Cytotoxic T cell (primary cell): ENCODE data around the genes SYNGR4, SULT2B1, PLEKHA4, DHDH, FTL and CGB2.

- PRO-cap, 2 experiments = peak in 1 of 2 experiments; most common minus-strand start chr19:48169679 (in 1)
These were observed 662 bp downstream of the LIG1 start for GRCh38 chr19:48169469-48169894.

- PRO-cap, 2 experiments = peak in 2 of 2 experiments; most common plus-strand start chr19:48204112 (in 2); most common minus-strand start chr19:48203952 (in 2)
These were observed 33.4 kb downstream of the ZSWIM9 start for GRCh38 chr19:48203650-48204535.

- PRO-cap, 2 experiments = peak in 2 of 2 experiments; most common plus-strand start chr19:48330336 (in 2)
These were observed 4.9 kb downstream of the EMP3 start for GRCh38 chr19:48330048-48330761.

GRCh38 chr19:48363760-48364714, at the start of gene SYNGR4:
Gene SYNGR4 (plus strand): TSS chr19:48364367.
- PRO-cap, 2 experiments = peak in 2 of 2 experiments; most common plus-strand start chr19:48364490 (in 2); most common minus-strand start chr19:48363918 (in 2)

DNA sequence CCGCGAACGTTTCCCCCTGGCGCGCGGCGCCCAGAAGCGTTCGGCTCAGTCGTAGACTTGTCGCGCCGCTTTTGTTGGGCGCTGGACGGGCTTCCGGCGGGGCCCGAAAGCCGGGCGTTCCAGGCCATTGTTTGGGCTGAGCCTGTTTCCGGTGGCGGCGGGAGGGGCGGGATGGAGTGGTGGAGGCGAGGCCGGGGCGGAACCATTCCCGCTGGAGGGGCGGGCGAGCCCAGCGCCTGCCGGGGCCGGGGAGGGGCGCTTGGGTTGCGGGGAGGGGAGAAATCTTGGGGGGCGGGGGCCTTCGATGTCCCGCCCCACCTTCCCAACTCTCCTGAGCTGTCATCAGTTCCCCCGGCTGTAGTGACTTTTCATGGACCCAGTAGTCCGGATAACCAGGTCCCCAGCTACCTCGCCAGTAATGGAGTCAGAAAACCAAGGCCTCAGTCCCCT, 445 bp downstream of the CYTH2 start:
- PRO-cap, 2 experiments = no peak in any of the 2 experiments

- PRO-cap, 2 experiments = no peak in any of the 2 experiments
These were observed at the start of gene SULT2B1 for GRCh38 chr19:48551552-48552339. Gene SULT2B1 (plus strand): TSS chr19:48552172.

GRCh38 chr19:48618399-48619075, 441 bp downstream of the RPL18 start:
- PRO-cap, 2 experiments = no peak in any of the 2 experiments

GRCh38 chr19:48720178-48721395, 1.1 kb upstream of the MAMSTR start:
- PRO-cap, 2 experiments = peak in 2 of 2 experiments; most common plus-strand start chr19:48720866 (in 2); most common minus-strand start chr19:48721022 (in 2)

DNA sequence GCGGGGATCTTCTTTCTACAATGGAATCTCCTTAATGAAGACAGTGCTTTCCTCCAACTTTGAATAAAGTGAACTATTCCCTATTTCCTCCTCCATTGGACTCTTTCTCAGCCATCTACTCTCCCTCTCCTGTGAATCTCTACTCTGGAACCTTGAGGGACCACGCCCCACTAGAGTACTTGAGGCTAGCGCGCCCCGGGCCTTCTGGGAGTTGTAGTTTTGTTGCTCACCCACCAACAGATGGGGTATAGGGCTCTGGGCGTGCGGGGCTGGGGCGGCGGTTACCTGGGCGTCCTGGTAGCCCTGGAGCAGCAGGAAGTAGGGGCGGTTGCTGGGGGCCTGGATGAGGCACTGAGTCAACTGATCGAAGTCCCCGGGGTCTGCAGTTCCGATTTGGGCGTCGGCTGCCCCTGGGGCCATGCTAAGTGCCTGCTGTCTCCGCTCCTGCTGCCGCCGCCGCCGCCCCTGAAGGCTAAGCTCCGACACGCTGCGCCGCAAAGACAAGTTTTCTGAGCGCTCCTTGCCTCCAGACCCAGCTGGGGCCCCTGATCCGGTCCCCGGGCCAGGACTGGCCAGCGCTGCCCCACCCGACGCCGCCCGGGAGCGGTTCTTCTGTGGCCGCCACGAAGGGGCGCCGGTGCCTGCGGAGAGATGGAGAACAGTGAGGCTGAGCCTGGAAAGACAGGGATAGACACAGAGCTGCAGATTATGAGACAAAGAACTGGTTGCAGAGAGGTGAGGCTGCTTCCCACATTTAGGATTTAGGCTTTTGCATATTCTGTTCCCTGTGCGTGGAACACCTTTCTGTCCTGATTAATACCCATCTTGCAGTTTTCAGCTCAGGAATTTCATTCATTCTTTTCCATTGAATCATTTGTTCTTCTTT, 5.3 kb downstream of the RASIP1 start:
- PRO-cap, 2 experiments = no peak in any of the 2 experiments

GRCh38 chr19:48737226-48738138, 2.9 kb downstream of the RASIP1 start:
- PRO-cap, 2 experiments = no peak in any of the 2 experiments

DNA sequence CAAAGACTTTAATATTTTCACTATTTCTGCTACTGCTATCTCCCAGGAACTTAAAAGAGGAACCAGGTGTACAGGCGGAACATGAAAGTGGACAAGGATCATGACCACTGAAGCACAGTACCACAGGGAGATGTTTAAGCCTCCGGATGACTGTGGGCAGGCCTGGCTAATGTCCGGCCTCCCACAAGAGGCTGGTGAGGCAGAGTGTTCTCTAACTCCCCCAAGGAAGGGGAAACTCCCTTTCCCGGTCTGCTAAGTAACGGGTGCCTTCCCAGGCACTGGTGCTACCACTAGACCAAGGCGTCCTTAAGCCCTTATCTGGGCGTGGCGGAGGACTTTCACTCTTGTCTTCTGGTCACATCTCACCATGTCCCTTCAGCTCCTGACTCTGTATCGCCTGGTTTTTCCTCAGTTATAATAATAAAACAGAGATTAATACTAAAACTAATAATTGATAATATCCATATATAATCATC, 25.7 kb downstream of the FGF21 start:
- PRO-cap, 2 experiments = no peak in any of the 2 experiments

GRCh38 chr19:48867817-48868862, at the start of gene PLEKHA4:
Gene PLEKHA4 (minus strand): TSS chr19:48868617.
- PRO-cap, 2 experiments = no peak in any of the 2 experiments

GRCh38 chr19:48910951-48911444, 10.9 kb downstream of the NUCB1 start:
- PRO-cap, 2 experiments = no peak in any of the 2 experiments

GRCh38 chr19:48933323-48934070, at the start of gene DHDH:
Gene DHDH (plus strand): TSS chr19:48933699.
- PRO-cap, 2 experiments = peak in 2 of 2 experiments; most common plus-strand start chr19:48933699 (in 2); most common minus-strand start chr19:48933774 (in 2)

- PRO-cap, 2 experiments = no peak in any of the 2 experiments
These were observed 846 bp upstream of the FTL start for GRCh38 chr19:48964275-48964651.

DNA sequence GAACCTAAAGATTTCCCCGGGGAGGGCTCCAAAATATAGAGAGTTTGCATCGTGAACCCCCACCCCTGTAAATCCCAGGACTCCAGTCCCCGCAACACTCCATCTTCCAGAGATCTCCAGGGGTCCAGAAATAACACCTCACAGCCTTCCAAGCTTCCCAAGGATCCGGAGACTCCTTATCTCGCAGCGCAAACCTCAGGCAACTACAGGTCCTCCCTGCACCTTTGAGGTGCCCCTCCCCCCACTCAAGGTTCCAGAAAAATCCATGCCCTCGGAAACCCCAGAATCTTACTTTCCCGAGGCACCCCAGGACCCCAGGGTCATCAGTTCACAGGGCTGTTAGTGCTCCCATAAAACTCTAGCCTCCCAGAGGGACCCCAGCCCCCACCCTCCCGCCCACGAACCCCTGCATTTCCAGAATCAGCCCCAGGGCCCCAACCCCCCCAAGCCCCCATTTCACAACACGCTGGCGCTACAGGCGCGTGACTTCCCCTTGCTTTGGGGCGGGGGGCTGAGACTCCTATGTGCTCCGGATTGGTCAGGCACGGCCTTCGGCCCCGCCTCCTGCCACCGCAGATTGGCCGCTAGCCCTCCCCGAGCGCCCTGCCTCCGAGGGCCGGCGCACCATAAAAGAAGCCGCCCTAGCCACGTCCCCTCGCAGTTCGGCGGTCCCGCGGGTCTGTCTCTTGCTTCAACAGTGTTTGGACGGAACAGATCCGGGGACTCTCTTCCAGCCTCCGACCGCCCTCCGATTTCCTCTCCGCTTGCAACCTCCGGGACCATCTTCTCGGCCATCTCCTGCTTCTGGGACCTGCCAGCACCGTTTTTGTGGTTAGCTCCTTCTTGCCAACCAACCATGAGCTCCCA, at the start of gene FTL:
TSS of gene FTL (plus strand) at position 658 of the 867 bp plus-strand sequence.
- PRO-cap, 2 experiments = peak in 2 of 2 experiments; most common plus-strand start position 658 of the sequence (in 2); most common minus-strand start position 463 of the sequence (in 1)

GRCh38 chr19:48967231-48967390, 2.0 kb downstream of the FTL start:
- PRO-cap, 2 experiments = no peak in any of the 2 experiments

DNA sequence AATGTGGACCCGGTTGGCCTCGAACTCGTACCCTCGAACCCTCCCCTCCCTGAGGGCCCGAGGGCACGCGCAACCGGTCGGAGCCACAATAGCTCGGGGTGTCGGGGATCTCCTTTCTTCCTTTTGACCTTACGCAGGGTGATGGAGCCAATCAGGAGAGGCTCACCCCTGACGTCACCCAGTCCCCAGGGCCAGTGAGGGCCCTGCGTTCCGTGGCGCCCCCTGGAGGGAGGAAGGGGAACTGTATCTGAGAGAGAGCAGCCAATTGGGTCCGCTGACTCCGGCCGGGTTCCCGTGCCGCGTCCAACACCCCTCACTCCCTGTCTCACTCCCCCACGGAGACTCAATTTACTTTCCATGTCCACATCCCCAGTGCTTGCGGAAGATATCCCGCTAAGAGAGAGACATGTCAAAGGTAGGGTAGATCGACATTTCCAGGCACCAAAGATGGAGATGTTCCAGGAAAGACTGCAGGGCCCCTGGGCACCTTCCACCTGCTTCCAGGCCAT, at the start of gene CGB2:
TSS of gene CGB2 (plus strand) at position 201 of the 509 bp plus-strand sequence.
- PRO-cap, 2 experiments = no peak in any of the 2 experiments

DNA sequence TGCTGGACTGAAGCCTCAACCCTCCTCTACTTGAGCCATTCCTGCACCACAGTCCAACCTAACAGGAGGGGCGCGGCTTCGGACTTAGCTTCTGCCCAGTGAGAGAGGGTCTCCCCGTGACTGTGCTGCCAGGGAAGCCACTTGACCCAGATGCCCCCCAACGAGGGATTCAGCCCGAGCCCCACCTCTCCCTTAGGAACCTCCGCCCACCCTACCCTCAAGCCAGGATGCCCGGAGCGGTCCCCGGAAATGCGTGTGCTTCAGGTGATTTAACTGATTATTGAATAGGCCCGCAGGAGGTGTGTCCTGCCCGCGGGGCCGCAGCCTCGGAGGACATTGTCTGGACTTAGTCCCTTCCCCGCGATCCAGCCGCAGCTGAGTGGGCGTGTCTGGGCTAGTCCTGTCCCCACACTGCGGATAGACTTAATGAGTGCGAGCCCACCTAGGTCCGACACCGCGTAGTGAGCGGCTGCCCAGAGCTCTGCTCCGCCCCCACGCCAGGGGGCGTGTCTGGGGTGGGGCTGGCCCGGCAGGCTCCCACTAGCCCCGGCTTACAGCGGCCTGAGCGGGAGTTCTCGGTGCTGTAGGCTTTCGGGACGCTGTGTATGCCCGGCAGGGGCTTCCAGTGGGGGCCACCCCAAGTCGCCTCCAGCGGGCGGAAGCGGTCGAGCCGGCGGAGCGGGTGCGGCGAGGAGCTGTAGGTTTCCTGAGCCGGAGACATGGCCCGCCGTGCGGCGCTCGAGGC, 1.6 kb downstream of the CGB7 start:
- PRO-cap, 2 experiments = no peak in any of the 2 experiments

DNA sequence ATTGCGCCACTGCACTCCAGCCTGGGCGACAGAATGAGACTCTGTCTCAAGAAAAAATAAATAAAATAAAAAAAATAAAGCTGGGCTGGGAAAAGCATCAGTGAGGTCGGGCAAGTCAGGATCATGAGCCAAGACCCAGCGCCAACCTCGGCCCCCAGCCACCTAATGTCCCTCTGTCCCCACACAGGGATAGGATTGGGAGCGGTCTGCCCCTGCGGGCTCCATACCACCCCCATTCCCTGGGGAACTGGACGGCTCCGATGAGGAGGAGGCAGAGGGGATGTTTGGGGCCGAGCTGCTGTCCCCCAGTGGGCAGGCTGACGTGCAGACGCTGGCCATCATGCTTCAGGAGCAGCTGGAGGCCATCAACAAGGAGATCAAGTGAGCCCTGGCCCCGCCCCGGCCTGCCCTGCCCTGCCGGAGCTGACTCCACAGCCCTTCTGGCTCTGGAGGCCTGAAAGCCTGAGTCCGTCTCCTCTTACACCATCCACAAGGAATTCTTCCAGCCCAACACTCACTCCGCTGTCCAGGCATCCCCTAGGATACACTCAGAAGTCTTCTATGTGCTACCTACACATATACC, 17.3 kb downstream of the PPFIA3 start:
- PRO-cap, 2 experiments = no peak in any of the 2 experiments